ENCODE measurements around the gene RAX2.

DNA sequence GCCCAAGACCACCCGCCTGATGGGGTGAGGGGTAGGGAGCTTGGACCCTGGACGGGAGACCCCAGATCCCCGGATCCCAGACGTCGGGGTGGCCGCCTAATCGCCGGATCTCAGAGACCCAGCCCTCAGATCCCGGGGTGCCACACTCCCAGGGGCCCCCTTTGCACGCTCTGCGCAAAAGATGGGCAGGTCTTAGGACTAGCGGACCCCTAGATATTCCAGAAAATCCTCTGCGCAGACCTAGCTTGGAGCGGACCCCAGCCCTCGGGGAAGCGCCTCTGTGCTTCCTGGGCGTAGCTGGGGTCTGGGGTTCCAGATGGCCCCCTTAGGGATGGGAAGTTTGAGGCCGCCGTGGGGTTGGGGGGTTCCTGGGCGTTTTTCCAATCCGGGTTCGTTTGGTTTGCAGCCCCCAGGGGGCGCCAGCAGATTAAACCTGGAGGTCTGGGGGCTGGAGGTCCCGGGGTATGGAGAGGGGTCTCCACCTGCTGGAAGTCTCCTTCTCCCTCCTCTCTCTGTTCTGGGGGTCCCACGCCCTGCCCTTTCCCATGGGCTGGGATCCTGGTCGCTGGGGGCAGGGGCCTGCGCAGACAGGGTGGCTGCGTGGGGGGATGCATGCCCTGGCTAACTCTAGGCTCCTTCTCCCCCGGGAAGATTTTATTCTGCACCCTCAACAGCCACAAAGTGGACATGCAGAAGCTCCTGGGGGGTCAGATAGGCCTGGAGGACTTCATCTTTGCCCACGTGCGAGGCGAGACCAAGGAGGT lies 748 bp downstream of the GIPC3 start:
- PRO-cap: no peak

DNA sequence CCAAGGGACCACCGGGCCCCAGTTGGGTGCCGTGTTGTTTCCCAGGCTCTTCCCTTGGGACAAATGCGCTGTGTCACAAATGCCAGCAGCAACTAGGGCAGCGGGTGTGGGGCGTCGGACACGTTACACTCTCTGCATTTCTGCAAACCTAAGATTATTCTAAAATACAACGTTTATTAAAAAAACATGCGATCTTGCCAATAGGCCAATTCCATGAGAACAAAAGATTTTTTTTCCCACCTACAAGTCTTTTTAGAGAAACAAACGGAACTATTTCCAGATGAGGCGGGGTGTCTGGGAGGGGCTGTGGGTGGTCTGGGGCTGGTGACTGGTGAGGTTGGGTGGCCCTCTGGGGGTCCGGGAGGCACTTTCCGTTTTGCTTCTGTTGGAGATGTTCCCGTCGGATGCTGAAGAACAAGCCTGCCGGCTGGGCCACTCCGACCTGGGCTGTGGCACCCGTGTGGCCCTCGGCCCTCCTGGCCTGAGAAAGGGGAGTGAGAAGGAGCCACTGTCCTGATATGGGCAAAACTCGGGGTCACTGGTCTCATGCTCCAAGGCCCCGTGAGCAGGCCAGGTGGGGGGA lies 3.9 kb upstream of the TBXA2R start:
- PRO-cap: no peak

- PRO-cap: no peak
These were observed 19.9 kb upstream of the CACTIN start for GRCh38 chr19:3646482-3646945.

DNA sequence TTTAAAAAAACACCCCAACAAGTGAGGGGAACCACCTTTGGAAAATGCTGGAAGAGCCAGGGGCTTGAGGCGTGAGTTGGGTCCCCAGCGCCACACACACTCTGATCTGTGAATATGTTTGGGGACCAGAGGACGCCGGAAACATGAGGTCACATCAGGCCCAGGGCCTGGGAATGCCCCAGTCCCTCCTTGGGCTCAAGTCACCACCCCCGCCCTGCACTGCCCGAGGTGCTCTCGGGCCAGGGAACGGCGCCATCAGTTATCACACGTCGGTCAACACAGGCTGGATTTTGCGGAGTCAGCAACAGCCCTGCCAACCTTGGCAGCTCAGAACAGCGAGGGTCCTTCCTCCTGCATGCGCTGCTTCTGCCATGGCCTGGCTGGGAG lies 31.3 kb upstream of the CACTIN start:
- PRO-cap: no peak

DNA sequence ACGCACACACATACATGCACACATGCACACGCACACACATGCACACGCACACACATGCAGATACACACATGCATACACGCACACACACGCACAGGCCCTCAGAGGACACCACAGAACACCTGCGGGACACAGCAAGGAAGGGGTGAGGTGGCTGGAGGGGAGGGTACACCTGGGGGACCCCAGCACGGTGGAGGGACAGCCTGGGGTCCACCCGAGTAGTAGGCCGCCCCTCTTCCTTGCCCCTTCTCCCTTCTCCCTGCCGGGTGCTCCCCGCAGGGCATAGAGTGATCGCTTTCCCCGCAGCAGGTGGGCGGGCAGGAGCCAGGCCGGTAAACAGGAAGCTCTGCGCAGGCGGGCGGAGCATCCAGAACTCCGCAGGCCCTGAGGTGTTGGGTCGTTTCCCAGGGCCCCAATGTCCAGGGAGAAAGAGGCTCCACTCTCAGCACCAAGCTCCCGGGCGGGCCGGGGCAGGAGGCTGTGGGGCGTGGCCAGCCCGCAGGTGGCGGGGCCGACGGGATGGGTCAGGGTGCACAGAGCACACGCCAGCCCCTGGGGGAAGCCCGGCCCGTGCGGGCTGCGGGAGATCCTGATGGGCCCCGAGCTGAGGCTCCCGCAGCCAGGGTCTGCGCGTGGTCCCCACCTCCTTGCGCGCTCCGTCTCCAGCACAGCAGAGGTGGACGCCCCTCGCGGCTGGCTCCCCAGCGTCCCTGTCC lies 12.6 kb downstream of the PIP5K1C start:
- PRO-cap: no peak

DNA sequence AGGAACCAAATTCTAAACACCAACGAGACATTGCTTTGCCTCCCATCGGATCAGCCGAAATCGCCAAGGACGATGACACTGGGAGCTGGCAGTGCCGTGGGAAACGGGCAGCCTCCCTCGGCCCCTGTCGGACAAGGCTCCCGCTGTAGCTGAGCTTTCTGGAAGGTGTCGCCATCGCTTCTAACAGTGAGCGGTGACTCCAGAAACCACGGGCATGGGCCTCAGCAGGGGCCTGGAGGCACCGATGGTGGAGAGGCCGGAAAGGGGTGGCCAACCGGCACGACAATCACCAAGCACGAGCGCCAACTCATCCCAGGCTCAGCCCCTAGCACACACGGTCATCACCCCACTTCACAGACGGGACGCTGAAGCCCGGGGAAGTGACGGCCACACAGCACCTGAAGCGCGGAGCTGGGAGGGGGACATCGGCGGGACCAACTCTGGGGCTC lies 2.3 kb downstream of the PIP5K1C start:
- PRO-cap: no peak

- PRO-cap: no peak
These were observed at the start of gene RAX2 for GRCh38 chr19:3772108-3772355. RAX2 (minus strand) TSS chr19:3772228.

GRCh38 chr19:3953032-3953783 lies 17.7 kb downstream of the DAPK3 start:
- PRO-cap: unidirectional peak, minus-strand start at chr19:3953491

GRCh38 chr19:4052061-4052593 lies 14.6 kb downstream of the ZBTB7A start:
- PRO-cap: no peak

- PRO-cap: bidirectional peak, plus-strand start at chr19:4065673, minus-strand start at chr19:4065529; bidirectional peak, plus-strand start at chr19:4066223, minus-strand start at chr19:4065909
These were observed 1.1 kb downstream of the ZBTB7A start for GRCh38 chr19:4065339-4066313.

DNA sequence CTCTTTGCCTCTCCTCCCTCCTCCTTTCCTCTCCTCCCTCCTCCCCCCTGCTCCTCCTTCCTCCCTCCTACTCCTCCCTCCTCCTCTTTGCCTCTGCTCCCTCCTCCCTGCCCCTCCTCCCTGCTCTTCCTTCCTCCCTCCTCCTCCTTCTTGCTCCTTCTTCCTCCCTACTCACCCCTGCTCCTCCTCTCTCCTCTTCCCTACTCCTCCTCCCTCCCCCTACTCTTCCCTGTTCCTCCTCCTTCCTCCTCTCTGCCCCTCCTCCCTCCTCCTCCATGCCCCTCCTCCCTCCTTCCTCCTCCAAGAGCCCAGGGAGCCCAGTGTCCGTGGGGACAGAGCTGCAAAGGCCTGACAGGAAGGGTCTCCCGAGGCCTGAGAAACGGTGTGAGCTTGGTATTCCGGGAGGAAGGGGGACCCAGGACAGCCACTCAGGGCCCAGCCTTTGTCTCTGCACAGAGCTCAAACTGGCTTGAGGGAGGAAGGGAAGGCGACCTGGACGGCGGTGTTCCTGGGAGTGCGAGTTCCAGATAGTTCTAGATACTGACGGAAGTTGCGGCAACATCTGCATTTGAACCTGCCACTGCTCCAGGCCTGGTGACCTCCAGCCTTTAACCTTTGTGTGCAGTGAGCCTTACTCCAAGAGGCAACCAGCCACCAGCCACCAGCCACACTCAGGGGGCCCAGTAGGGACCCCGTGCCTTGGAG lies 15.2 kb upstream of the ZBTB7A start:
- PRO-cap: no peak

GRCh38 chr19:4089986-4090265 lies 23.2 kb upstream of the ZBTB7A start:
- PRO-cap: no peak

DNA sequence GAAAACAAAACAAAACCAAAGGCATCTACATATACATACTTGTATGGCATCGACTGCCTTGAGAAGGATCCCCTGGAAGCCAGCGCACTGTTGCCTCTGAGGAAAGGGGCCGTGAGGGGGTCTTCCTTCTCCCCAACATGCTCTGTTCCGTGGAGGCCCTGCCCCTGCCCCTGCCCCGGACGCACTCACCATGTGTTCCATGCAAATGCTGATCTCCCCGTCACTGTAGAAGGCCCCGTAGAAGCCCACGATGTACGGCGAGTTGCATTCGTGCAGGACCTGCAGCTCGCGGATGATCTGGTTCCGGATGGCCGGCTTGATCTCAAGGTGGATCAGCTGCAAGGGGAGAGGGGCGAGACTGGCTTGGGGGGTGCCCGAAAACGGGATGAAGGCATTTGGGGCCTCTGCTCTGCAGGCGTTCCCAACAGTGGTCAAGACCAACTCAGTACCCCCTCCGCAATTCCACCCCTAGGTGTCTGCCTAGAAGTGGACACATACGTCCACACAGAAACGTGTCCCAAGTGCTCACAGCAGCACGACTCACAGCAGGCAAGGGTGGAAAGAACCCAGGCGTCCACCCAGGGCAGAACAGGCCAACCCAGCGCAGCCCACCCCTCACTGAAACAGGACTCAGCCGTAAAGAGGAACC lies 13.5 kb downstream of the MAP2K2 start:
- PRO-cap: no peak

GRCh38 chr19:4140383-4140714 lies 13.1 kb upstream of the CREB3L3 start:
- PRO-cap: no peak

DNA sequence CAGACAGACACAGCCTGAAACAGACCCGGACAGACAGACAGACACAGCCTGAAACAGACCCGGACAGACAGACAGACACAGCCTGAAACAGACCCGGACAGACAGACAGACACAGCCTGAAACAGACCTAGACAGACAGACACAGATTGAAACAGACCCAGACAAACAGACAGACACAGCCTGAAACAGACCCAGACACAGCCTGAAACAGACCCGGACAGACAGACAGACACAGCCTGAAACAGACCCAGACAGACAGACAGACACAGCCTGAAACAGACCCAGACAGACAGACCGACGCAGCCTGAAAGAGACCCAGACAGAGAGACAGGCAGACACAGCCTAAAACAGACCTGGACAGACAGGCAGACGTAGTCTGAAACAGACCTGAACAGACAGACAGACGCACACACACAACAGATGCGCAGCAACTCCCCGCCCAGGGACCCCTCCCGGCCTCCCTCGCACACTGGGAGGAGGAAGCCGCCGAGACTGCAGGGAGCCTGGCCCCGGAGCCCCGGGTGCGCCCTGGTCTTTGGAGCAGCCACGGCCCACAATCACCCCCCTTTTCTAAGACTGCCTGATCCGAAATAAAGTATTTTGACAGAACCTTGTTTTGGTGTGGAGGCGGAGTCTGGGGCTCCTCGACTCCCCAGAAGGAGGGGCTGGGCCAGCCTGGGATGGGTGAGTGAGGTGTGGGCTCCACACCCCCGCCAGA lies 9.8 kb downstream of the SIRT6 start:
- PRO-cap: no peak

DNA sequence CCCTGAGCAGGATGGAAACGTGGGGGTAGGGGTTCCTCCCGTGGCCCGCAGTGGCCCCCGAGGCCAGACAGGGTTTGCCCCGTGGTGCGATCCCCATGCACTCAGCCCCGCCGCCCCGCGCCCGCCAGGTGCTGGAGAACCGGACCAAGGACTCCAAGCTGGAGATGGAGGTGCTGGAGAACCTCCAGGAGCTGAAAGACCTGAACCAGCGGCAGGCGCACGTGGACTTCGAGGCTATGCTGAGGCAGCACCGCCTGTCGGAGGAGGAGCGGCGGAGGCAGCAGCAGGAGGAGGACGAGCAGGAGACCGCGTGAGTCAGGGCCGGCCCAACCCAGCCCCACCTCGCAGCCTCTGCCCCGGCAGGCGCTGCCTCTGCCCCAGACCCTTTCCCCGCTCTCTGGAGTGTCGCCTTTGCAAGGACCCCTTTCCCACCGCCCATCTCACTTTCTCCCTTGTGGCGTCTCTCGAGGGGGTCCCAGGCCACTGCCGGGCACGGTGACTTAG lies 11.3 kb downstream of the YJU2 start:
- PRO-cap: no peak

- PRO-cap: bidirectional peak, plus-strand start at chr19:4328684, minus-strand start at chr19:4328552
These were observed 10.2 kb downstream of the STAP2 start for GRCh38 chr19:4328095-4329145.

DNA sequence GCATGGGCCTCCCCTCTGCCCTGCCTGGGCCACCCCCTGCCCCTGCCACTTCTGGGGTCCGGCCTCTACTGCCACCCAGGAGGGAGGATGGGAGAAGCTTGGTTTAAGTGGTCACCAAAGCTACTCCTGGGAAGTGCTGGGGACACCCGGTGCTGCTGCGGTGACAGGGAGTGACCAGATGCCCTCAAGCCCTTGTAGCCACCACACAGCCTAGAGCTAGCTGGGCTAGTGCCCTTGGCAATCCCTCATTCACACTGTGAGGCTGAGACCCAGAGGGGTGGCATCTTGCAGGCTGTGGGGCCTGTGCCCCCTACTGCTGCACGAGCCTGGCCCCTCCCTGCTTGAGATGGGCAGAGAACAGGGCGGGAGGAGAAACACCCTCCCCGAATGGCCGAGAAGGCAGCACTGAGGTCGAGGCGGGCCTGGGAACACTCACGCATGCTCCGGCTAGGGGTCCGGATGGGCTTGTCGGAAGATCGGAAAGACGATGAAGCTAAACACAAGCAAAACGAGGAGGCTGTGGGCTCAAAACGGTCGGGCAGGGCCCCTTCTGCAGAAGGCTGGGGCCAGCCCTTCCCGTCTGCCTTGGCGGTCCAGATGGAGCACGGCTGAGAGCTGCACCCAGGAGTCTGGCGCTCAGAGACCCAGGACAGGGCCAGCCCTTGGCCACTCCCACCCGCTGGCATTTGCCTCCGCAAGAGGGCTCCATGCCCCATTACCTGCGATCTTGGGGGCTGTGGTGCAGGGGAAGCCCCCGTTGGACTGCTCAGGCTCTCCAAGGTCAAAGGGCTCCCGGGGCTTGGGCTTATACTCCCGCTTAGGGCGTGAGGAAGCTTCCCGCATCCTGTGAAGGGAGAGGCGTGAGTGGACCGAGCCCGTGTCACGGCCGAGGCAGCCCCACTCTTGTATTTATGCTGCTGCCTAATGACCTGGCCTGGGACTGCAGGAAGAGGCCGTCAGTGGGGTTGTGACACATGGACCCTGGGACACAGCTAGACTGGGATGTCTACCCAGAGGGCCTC lies 18.8 kb downstream of the MPND start:
- PRO-cap: no peak

GRCh38 chr19:4372423-4373033 lies 27.8 kb downstream of the SH3GL1 start:
- PRO-cap: no peak

DNA sequence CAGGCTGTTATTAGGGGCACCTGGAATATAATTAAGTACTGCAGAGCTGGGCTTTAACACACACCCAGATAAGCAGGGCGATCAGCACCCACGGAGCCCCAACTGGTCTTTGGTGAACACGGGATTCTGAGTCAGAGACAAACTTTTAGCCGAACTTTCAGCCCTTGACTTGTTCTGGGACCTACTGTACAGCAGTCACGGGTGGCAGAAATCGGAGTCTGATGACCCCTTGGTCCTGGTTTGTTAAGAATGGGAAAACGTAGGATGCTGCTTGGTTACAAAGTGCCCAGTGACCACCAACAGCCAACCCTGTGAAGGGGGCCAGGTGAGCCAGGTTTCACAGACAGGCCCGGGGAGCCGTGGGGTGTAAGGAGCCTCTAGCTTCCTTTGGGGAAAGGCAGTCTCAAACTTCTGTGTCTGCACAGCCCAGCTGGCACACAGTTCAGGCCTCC lies 9.0 kb downstream of the SH3GL1 start:
- PRO-cap: no peak